Psoas muscle (tissue), 2 donors: ENCODE measurements around a stretch of chr7.

- PRO-cap, 2 experiments: no peak in any of the 2 experiments
Measured at GRCh38 chr7:20193389-20193888, 23.7 kb downstream of the MACC1 start.

GRCh38 chr7:20197228-20197427 lies 20.1 kb downstream of the MACC1 start:
- PRO-cap, 2 experiments: no peak in any of the 2 experiments

DNA sequence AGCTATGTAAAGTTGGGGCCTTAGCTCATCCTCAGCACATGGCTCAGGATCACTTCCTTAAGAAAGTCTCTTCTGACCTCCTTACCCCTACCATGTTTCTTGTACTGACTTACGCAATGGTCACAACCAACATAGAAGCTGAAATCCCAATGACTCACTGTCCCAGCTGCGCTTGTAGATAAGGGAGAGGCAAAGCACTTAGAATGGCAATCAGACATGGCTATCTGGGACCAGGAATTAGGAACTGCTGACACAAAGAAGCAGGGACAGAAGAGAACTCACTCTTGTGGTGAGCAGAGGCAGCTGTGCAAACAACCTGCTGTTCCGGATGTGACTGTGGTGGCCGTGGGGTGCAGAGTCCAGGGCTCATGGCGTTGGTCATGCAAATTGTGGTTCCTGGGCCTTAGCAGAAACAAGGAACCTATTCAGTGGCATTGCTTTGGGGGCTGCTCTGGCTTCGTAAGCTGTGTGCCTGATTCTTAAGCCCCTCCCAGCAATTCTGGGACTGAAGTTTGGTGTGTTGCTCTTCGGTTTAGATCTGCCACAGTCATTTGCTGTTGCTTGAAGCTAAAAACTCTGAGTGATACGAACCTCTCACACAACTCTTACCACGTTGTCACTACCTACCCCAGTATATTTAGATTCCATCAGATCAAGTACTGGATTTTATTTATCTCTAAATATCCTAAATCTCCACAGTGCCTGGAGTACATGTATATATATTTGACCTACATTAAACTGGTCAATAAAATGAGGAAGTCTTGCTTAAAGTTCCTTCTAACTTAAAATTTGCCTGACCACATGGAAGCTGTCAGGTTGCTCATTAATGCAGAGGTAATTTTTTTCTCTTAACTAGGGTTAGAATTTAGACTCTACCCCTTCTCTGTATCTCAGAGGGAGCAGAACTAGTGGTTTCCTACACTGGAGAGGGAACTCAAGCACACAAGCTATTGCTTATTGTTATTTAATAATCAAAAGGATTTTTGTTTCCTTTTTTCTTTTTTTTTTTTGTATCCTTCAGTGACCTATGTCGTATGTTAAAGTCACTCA lies 2.9 kb upstream of the MACC1 start:
- PRO-cap, 2 experiments: no peak in any of the 2 experiments

GRCh38 chr7:20790857-20791429 lies 4.3 kb upstream of the SP8 start:
- PRO-cap, 2 experiments: no peak in any of the 2 experiments

DNA sequence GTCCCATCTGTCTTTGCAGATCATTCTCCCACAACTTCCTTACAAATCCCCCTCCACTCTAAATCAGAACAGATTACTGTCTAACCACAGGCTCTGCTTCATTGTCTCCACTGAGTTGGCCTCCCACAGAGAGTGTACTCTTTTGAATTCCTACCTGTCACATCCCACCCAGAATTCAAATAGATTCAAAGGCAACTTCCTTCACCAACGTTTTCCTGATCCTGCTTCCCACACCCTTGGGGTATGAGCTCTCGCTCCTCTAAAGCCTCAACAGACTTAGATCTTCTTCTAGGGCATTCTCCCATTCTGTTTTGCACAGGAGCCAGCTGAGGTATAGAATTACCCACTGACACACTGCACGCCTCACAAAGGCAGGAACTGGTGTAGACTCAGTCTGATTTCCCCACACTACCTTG lies 197.8 kb upstream of the CDCA7L start:
- PRO-cap, 2 experiments: no peak in any of the 2 experiments

DNA sequence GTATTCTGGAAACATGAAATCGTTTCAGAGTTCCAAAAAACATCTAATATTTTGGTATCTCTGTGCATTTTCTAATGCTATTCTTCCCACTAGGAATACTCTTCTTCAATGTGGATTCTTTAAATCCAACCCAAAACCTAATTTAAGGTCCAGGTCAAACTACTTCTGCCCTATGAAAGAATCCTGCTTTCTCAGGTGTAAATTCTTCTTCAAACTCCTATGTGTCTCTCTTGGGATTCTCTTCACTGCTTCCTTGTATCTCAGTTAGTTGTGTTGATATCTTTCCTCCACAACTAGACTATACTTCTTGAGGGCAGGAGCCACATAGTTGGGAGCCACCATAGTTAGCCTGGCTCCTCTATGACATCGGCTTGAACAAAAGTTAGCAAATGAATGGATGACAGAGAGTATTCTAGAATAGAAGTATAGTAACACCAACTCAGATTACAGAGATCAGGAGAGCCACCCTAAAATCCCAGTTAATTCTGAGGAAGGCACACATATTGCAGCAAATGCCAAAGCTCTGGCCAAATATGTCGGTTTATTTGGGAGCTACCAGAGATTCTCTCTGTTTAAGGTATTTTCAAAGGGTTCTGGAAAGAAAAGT lies 141.6 kb downstream of the RAPGEF5 start:
- PRO-cap, 2 experiments: no peak in any of the 2 experiments

DNA sequence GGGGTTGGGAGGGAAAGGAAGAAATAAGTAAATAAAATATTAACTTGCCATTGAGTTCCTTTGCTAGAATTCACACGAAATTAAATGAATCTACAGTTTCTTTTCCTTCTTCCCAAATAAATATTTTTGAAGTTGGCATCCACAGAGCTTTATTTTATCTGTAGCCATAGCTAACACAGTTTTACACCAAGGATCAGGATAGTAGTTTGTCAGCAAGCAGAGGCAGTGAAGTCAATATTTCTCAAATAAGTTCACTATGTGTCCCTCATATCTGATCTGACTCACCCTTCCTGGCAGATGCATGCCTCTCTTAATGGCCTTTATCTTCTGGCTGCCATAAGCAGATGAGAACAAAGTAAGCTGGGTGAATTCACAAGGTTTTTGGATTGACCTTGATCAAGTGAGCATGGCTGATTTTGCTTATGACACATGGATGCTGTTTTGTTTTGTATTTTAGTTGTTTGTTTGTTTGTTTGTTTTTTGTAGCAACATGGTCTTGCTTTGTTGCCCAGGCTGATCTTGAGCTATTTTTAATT lies 6.2 kb downstream of the RAPGEF5 start:
- PRO-cap, 2 experiments: no peak in any of the 2 experiments

DNA sequence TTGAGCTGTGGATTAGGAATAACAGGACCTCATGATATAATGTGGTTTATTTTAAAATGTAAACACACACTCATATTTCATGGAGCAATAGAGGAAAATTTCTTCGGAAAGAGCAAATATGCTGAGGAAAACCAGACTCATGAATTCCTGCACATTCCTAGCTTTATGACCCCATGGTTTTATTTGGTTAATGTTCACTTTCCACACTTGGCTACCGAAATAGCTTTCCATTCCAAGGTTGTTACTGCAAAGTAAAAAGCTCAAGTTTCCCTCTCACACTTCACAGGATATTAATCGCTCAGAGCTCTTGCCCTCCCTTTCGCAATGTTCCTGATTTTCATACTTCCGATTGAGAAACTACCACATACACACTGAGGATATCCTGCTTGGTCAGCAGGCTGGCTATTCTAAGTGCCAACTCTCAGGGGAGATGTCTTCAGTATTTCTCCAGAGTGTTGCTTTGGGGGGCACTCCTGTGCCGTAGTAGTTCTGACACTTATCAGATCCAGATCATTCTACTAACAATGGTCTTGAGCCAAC lies 77.5 kb upstream of the STEAP1B start:
- PRO-cap, 2 experiments: no peak in any of the 2 experiments

DNA sequence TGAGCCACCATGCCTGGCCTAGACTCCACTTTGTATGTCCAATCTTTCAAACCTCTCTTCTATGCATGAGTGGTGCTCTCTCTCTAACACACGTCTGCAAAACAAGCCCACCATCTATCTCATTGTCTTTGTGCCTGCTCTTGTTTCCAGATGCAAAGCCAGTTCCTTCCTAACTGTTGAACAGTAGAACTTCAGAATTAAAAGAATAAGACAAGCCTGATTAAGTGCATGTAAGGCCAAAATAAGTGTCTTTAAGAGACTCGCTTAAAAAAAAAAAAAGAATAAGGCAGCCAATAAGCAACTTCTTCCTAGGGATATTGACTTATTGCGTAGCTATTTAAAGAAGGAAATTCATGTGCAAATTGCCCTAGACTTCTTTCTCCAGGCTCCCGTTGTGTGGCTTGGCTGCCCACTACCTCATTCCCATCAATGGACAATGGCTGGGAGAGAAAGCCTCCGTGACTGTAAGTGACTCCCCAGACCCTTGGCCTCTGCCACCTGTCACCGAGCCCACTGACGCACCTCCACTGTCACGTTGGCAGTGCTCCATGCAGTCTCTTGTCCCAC lies 89.4 kb upstream of the STEAP1B start:
- PRO-cap, 2 experiments: no peak in any of the 2 experiments

- PRO-cap, 2 experiments: no peak in any of the 2 experiments
Measured at GRCh38 chr7:22705045-22706000, 21.7 kb upstream of the IL6 start.

GRCh38 chr7:22706765-22707458 lies 20.1 kb upstream of the IL6 start:
- PRO-cap, 2 experiments: no peak in any of the 2 experiments

DNA sequence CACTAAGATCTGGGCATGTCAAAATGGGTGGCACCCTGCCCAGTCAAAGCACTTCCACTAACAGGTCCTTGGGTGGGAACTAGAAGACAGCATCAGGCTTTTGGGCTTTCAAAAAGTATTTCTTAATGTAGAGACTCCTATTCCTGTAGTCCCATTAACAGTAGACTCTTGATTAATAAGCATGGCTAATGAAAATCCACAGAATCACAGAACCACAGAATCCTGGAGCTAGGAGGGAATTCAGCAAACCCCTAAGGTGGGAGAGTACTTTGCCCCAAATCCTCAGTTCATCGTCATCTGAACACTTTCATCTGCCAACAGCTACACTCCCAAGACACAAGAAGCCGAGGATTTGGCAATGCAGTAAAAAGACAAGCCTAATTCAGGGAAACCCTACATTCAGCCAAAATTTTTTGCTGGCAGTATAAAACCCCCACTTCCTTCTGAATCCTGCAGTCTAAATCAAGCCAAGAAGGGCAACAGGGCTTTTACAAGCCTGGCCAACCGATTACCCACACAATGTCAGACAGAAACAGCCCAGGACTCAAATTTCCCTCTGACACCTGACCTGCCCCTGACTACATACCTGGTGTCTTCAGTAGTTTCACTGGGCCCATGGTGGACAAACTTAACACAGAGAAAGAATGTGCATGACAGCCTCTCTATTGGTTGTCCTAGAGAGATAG lies 5.9 kb upstream of the IL6 start:
- PRO-cap, 2 experiments: no peak in any of the 2 experiments

- PRO-cap, 2 experiments: peak in 1 of 2 experiments; most common plus-strand start chr7:22726643 (in 1)
Measured at GRCh38 chr7:22726106-22726754, 770 bp upstream of the IL6 start.

DNA sequence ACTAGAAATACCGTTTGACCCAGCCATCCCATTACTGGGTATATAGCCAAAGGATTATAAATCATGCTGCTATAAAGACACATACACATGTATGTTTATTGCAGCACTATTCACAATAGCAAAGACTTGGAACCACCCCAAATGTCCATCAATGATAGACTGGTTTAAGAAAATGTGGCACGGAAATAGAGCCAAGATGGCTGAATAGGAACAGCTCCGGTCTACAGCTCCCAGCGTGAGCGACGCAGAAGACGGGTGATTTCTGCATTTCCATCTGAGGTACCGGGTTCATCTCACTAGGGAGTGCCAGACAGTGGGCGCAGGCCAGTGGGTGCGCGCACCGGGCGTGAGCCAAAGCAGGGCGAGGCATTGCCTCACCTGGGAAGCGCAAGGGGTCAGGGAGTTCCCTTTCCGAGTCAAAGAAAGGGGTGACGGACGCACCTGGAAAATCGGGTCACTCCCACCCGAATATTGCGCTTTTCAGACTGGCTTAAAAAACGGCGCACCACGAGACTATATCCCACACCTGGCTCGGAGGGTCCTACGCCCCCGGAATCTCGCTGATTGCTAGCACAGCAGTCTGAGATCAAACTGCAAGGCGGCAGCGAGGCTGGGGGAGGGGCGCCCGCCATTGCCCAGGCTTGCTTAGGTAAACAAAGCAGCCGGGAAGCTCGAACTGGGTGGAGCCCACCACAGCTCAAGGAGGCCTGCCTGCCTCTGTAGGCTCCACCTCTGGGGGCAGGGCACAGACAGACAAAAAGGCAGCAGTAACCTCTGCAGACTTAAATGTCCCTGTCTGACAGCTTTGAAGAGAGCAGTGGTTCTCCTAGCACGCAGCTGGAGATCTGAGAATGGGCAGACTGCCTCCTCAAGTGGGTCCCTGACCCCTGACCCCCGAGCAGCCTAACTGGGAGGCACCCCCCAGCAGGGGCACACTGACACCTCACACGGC lies 21.9 kb upstream of the HYCC1 start:
- PRO-cap, 2 experiments: no peak in any of the 2 experiments

- PRO-cap, 2 experiments: no peak in any of the 2 experiments
Measured at GRCh38 chr7:23127829-23128301, 22.3 kb downstream of the KLHL7 start.

- PRO-cap, 2 experiments: no peak in any of the 2 experiments
Measured at GRCh38 chr7:23273145-23273840, 25.8 kb upstream of the MALSU1 start.

DNA sequence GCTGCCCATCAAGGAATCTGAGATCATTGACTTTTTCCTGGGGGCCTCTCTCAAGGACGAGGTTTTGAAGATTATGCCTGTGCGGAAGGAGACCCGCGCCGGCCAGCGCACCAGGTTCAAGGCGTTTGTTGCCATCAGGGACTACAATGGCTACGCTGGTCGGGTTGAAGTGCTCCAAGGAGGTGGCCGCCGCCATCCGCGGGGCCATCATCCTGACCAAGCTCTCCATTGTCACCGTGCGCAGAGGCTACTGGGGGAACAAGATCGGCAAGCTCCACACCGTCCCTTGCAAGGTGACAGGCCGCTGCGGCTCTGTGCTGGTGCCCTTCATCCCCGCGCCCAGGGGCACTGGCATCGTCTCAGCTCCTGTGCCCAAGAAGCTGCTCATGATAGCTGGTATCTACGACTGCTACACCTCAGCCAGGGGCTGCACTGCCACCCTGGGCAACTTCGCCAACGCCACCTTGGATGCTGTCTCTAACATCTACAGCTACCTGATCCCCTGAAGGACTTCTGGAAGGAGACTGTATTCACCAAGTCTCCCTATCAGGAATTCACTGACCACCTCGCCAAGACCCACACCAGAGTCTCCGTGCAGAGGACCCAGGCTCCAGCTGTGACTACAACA lies 20.6 kb upstream of the IGF2BP3 start:
- PRO-cap, 2 experiments: no peak in any of the 2 experiments

GRCh38 chr7:23500703-23501108 lies 30.4 kb upstream of the IGF2BP3 start:
- PRO-cap, 2 experiments: no peak in any of the 2 experiments

DNA sequence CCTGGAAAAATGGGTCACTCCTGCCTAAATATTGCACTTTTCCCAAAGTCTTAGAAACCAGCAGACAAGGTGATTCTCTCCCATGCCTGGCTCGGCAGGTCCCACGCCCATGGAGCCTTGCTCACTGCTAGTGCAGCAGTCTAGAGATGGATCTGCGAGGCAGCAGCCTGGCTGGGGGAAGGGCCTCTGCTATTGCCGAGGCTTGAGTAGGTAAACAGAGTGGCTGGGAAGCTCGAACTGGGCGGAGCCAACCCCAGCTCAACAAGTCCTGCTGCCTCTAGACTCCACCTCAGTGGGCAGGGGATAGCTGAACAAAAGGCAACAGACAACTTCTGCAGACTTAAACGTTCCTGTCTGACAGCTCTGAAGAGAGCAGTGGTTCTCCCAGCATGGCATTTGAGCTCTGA lies 134.8 kb downstream of the STK31 start:
- PRO-cap, 2 experiments: no peak in any of the 2 experiments

GRCh38 chr7:24907445-24908042 lies 72.4 kb downstream of the OSBPL3 start:
- PRO-cap, 2 experiments: no peak in any of the 2 experiments